Cerebral cortex (tissue), 2 donors: ENCODE measurements around the genes AEBP1, GCK, YKT6 and DDX56.

- PRO-cap, 2 experiments: no peak in any of the 2 experiments
Observed at GRCh38 chr7:44076426-44076883, 5.9 kb downstream of the POLM start.

DNA sequence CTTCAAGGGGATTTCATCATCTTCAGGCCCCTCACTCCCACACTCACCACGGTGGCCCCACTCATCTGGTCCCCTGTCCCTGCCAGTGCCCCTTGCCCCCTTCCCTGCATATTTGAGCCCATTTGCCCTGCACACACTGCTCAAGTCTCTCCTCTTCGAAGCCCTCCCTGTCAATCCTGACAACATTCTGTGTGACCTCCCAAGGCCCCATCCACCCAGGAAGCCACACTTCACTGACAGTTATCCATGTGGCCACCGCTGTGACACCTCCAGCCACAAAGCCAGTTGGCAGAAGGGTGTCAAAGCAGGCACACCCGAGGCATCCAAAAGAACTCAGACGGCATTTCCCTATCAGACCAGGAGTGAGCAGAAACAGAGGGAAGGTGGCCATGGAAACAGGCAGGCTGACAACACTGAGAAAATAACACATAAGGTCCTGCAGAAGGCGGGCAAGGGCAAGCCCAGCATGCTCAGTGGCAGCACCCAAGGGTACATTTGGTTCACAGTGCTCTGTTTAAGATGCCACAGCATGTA, 4.6 kb downstream of the POLM start:
- PRO-cap, 2 experiments: no peak in any of the 2 experiments

DNA sequence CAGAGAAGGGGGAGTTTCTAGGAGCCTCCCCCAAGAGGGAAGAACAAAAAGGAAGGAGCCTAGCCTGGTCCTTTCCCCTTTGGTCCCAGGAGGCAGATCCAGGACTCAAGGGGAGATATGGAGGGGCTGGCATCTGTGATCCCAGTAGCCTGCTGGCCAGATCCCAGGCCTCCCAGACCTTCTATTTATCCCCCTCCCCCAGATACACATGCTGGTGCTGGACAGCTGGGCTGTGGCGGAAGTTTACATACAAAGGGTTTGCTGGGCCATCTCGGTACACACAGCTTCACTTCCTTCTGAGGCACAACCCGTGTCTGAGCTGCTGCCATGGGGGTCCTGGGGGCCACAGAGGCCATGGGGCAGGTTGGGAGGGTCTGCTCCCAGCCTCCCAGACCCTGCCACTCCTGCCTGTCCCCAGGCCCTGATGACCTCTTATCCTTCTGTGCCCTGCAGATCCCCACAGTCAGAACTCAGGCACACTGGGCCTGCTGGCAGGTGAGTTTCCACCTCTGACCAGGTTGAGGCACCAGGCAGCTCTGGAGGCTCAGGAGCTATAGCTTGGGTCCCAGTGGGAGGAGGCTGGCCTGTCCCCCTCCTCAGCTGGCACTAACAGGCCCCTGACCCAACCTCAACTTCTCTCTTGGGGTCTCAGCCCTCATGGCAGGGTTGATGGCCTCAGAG, 3.0 kb upstream of the AEBP1 start:
- PRO-cap, 2 experiments: no peak in any of the 2 experiments

- PRO-cap, 2 experiments: peak in 1 of 2 experiments; most common plus-strand start chr7:44104356 (in 1); most common minus-strand start chr7:44104143 (in 1)
Observed at GRCh38 chr7:44103701-44104890, at the start of gene AEBP1. Gene AEBP1 (plus strand): TSS chr7:44104345.

DNA sequence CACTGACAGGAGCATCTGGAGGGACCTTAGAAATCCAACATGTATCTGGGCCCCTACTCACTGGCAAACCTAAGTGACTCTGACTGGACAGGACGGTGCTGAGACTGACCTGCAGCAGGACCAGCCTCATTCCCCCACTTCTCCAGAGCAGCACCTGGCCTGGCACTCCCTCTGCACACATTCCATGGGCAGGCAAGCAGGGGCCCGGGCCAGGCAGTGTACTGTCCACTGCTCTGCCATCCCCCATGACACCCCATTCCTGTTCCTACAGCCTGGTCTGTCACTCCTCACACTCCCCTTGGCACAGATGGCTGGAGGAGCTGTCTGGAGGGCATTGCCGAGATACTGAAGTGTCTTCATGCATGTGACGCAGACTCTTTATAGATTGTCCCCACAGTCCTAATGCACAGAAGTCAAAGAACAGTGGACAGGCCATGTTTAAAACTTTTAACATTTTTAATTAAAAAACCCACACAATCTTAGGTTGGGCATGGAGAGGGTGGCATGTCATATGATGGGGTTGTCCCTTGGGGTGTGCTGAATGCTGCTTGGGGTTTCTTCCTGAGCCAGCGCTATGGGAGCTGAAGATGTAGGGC, 2.8 kb upstream of the MYL7 start:
- PRO-cap, 2 experiments: no peak in any of the 2 experiments

- PRO-cap, 2 experiments: no peak in any of the 2 experiments
Observed at GRCh38 chr7:44147374-44147849, 6.3 kb upstream of the MYL7 start.

DNA sequence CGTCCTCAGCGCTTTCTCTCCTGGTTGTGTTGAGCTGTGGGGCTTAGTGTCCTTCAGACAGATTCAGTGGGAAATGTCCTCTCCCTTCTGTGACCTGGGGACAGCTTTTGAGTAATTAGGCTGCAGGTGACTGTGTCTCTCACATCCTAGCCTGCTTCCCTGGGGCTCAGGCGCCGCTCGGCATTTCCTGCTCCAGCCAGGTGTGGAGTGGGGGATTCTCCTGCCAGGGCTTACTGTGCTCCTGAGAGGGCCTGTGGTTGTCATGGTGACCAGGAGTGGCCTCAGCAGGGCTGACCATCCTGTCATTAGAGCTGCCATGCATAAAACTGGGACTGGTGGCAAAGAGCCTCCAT, at the start of gene GCK:
Gene GCK, minus strand, starts transcription at position 209 of the 353 bp plus-strand sequence.
- PRO-cap, 2 experiments: no peak in any of the 2 experiments

- PRO-cap, 2 experiments: peak in 1 of 2 experiments; most common plus-strand start chr7:44200980 (in 1); most common minus-strand start chr7:44200849 (in 1)
Observed at GRCh38 chr7:44200732-44201432, at the start of gene YKT6. Gene YKT6 (plus strand): TSS chr7:44200978.

DNA sequence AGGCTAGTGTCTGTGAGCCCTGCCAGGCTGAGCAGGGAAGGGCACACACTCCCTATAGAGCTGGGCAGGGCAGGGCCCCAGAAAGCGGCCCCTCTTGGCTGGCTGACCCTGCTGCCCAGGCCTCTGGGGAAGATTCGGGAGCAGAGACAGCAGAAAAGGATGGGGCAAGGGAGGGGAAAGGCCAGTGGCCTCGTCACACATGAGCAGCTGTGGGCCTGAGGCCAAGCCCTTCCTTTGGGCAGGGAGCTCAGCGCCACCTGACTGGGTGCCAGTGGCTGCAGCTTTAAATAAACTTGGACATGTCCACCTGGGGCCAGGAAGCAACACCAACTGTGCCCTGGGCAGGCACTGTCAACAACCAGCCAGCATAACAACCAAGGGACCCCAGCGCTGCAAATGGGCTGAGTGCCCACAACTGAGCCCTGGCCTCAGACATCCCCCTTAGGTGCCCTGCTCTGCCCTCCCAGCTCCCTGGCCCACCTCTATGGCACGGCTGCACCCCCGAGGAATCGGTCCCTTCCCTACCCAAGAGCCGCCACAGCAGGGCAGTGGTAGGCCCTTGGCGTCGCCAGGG, 2.7 kb downstream of the CAMK2B start:
- PRO-cap, 2 experiments: no peak in any of the 2 experiments

GRCh38 chr7:44489615-44490281, 710 bp downstream of the NUDCD3 start:
- PRO-cap, 2 experiments: no peak in any of the 2 experiments

GRCh38 chr7:44573310-44574564, at the start of gene DDX56:
Gene DDX56 (minus strand): TSS chr7:44573908.
- PRO-cap, 2 experiments: peak in 1 of 2 experiments; most common plus-strand start chr7:44574053 (in 1); most common minus-strand start chr7:44573908 (in 1)

DNA sequence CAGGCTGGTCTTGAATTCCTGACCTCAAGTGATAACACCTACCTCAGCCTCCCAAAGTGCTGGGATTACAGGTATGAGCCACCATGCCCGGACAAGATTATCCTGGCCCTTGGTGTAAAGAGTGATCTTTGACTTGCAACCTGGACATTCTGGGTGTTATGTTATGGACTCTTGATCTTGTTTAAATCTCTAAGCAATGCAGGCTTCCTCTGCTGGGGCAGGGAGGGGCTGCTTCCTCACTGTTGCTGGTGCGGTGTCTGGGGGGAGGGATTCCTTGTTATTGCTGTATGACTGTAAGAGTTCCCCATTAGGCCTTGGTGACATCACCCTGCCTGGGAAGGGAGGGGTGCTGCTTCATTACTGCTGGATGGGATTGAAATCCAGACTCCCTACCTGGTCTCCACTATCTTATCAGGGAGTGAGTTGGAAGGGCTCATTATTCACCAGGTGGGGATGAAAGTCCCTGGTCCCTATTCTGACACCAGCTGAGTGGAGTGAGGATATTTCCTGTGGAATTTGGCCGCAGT, 8.7 kb downstream of the OGDH start:
- PRO-cap, 2 experiments: no peak in any of the 2 experiments

DNA sequence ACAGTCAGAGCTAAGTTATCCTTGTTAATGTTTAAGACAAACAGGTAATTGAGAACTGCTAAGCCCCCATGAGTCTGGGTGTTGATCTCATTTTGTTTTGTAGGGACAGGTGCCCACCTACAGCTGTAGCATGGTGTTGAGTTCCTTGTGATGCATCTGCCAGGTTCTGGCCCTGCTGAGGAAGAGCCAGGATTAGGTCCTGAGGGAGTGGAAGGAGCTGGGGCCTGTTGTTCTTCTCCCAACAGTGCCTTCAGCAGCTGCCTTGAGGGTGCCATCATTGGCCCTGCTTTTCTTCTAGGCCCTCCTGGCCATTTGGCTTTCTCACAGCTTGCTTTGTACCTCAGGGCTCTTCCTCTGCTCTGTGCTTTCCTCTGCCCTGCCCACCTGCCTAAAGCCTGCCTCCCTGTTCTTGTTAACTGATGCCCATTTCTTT, 22.7 kb downstream of the OGDH start:
- PRO-cap, 2 experiments: no peak in any of the 2 experiments

- PRO-cap, 2 experiments: peak in 1 of 2 experiments; most common plus-strand start chr7:44638350 (in 1)
Observed at GRCh38 chr7:44637925-44639036, 31.9 kb downstream of the OGDH start.

- PRO-cap, 2 experiments: peak in 1 of 2 experiments; most common minus-strand start chr7:44749373 (in 1)
Observed at GRCh38 chr7:44749014-44749843, 582 bp downstream of the ZMIZ2 start.

GRCh38 chr7:44799310-44800028, 3.0 kb downstream of the PPIA start:
- PRO-cap, 2 experiments: no peak in any of the 2 experiments

DNA sequence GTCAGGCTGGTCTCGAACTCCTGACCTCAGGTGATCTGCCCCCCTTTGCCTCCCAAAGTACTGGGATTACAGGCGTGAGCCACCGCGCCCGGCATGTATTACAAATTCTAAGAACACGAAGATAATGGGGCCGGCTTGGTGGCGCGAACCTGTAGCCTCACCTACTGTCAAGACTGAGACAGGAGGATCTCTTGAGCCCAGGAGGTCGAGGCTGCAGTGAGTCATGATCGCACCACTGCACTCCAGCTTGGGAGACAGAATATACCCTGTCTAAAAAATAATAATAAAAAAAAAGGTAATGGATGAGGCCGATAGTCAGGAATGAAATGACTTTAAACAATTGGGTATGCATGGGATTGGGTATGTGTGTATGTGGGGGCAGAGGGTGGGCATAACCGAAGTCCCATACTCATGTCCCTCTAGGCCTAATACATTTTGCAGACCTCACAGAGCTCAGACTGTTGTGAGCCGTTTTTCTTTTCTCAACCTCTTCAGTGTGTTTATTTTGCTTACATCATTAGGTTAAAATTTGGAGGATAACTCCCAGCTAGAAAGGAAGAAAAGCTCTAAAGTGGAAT, 1.1 kb upstream of the H2AZ2 start:
- PRO-cap, 2 experiments: no peak in any of the 2 experiments

DNA sequence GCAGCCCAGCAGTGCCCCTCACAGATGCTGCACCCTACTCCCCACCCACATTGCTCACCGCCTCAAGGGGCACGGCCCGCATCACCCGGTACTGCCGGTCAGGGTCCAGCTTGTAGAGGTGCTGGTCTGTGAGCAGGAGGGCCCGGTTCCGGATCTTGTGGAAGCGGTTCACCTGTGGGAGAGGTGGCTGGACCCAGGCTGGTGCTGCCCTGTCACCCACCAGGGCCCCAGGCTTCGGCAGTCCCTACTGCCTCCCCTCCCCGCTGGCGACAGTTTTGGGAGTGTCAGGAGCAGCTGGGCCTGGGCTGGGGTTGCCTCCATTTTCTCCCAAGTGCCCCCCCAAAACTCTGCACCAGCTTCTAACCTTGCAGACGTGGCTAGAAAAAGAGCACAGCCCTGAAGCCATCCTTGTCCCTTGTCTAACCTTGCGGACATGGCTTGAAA, 14.8 kb downstream of the MYO1G start:
- PRO-cap, 2 experiments: no peak in any of the 2 experiments

DNA sequence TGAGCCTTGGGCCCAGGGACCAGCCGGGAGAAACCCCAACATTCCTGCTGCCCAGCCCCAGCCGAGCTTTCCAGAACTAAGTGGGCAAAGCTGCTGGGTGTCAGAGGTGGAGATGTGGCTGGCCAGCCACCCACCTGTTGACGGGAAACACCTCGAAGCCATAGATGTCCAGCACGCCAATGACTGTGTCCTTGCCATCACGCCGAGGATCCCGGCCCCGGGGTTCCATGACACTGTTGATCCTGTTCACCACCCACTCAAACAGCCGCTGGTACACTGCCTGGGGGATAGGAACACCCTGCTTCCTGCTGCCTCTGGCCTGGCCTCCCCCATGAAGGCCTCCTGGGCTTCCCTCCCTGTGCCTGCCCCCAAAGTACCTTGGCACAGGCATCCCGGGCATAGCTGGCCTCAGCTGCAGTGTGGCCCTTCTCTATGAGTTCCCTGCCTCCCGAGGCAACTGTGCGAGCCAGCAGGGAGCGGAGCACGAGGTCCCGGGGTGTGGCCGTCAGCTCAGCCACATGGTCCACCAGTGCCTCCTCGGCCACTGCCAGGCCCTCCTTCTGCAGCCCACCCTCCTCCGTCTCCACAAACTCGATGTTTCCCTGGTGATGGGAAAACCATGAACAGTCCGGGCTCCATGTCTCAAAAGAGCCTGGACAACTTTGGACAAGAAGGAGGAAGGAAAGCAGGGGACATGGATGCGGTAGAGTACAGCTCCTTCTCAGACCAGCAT, 8.2 kb downstream of the MYO1G start:
- PRO-cap, 2 experiments: no peak in any of the 2 experiments

DNA sequence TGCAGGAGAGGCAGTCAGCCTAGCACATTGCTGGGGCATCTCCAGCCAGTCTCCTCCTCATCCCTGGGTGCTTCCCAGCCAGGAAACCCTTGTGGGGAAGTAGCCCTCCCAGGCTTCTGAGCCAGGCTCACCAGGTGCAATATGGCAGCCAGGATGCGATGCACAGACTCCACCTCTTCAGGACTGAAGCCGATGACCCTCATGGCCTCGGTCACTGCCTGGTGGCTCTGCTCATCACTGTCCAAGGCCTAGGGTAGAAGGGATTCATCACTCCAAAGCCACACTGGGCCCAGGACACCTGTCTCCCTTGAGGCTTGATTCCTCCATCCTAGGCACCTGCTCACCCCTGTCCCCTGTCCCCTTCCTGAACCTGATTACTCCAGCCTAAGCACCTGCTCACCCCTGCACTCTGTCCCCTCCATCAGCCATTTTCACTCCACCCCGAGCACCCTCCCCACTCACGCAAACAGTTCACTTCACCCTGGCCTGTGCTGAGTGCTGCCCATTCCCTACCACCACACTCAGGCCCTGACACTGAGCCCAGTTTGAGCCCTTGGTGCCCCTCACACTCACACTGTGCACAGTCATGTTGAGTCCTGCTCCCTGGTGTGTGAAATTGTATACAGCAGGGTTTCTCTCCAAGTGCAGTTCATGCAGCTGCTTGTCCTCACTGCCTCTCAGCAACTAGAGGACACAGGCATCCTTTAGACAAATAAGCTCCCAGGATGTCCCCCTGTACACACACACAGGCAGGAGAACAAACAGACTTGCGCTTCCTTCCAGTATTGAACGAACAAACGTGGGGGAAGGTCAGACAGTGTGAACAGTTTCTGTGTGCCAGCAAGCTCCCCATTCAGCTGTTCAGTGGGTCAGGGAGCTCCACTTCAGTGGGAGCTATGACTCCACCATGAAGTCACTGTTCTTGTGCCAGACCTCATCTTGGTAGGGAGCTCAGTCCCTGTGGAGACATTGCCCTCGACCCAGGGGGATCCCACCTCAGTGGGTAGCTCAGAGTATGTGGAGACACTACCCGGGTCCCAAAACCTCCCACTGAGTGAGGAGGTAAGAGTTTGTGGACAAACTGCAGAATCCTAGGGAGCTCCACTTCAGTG, 6.9 kb downstream of the MYO1G start:
- PRO-cap, 2 experiments: no peak in any of the 2 experiments